ENCODE measurements around a stretch of chr19.

GRCh38 chr19:1503405-1503946 lies 9.3 kb downstream of the ADAMTSL5 start:
- PRO-cap, 6 experiments = no peak in any of the 6 experiments
- RAMPAGE, long total RNA, 2 experiments = no peak in any of the 2 experiments
- RRBS = 3% methylated on average over 8 of the region's 31 CpGs

GRCh38 chr19:1602914-1603268 lies 2.4 kb downstream of the UQCR11 start:
- PRO-cap, 6 experiments = peak in 1 of 6 experiments; most common minus-strand start chr19:1603187 (in 1)
- RAMPAGE, long total RNA, 2 experiments = no peak in any of the 2 experiments
- RRBS = no CpG with 5 or more reads among the region's 13 CpGs

DNA sequence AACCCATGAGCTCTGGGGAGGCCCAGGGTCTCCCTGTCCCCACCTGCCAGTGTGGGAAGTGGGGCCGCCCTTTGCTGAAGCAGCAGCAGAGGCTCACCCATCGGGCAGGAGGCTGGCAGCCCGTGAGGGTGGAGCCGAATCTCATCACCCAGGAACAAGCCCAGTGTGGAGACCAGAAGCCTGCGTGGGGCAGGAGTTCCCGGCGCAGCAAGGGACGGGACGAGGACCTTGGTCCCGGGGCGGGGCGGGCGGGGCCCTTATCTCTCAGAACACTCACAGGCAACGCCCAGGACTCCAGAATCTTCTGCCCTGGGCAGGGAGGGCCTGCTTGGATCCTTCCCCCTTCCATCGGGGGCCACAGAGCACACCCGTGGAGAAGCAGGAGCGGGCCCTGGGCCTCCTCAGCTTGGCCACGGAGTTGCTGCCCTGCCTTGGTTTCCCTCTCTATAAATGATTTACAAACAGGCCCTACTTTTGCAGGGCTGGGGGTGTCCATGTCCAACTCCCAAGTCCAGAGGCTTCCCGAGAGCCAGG lies 19.5 kb downstream of the TCF3 start:
- PRO-cap, 6 experiments = no peak in any of the 6 experiments
- RAMPAGE, long total RNA, 2 experiments = no peak in any of the 2 experiments
- RRBS = 83% methylated on average over 4 of the region's 19 CpGs

GRCh38 chr19:1727507-1728039 lies 25.7 kb upstream of the ONECUT3 start:
- PRO-cap, 6 experiments = no peak in any of the 6 experiments
- RAMPAGE, long total RNA, 2 experiments = no peak in any of the 2 experiments
- RRBS = no CpG with 5 or more reads among the region's 9 CpGs

DNA sequence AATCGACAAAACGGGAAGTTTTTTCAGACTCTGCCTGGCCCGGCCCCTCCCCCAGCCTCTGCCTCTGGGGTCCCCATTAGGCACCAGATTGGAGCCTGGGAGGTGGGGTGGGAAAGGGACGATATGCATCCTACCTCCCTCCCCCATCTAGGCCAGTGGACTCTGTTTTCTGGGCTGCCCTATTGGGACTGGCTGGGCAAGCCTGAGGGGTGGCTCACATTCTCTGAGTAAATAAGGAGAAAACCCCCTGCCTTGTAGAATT lies 16.5 kb downstream of the ONECUT3 start:
- PRO-cap, 6 experiments = no peak in any of the 6 experiments
- RAMPAGE, long total RNA, 2 experiments = no peak in any of the 2 experiments
- RRBS = 2% methylated on average over 2 of the region's 4 CpGs

DNA sequence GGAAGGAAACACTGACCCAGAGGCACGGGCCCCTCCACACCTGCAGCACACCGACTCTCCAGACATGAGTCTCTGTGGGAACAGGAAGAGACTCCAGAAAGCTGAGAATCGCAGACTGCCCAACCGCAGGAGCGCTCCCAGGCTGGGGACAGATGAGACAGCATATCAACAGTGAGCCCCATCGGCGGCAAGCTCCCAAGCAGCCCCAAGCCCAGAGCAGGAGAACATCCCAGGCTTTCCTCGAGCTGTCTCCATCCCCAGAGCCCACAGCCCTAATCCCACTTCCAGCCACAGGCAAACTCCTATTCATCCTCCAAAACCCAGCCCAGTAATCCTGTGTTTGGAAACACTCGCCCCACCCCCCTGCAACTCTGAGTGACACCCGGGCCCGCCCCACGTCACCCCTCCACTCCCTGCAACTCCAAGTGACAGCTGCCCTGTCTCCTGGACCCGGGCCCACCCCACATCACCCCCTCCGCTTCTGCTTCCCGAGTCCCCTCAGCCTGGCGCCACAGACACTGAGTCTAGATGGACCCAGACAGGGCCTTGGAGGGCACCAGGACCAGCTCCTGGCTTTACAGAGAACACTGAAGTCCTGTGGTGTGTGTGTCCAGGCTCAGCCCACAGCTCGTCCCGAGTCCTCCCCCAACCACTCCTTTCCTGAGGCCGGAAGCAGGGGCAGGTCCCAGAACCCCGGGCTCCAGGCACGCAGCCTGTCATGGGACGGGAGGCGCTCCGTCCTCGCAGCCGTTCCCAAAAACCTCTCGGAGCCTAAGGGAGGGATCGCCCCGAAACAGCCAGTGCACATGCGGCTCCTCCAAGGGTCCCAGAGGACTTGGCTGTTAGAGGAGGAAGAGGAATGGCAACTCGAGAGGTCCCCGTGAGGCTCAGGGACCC lies 7.8 kb downstream of the REXO1 start:
- PRO-cap, 6 experiments = peak in 6 of 6 experiments; most common plus-strand start position 688 of the sequence (in 6); most common minus-strand start position 589 of the sequence (in 6)
- RAMPAGE, long total RNA, 2 experiments = no peak in any of the 2 experiments
- RRBS = 46% methylated on average over 4 of the region's 32 CpGs

DNA sequence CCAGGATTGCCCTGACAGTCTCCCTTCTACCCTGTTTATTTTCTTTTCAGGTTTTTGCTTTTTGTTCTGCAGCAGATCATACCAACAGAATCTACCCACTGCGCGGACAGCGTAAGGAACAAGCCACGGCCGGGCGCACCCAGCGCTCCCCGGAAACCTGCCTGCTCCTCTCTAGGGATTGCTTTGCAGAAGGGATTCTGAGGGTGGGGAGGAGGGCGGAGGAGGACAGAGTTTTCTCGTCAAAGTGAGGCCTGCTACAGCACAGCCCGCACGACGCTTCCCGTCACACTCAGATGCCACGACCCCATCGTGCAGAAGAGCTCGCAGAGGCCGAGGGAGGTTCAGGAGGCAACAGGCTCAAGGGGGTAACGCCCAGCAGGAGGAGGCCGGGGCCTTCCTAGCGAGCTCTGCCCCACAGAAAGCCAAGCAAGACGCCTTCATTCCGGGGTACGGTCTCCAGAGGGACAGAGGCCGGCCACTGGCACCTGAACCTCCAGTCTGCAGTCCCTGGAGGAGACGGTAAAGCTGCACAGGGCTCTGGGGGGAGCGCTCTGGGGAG lies 7.0 kb downstream of the REXO1 start:
- PRO-cap, 6 experiments = no peak in any of the 6 experiments
- RAMPAGE, long total RNA, 2 experiments = no peak in any of the 2 experiments
- RRBS = 7% methylated on average over 4 of the region's 27 CpGs

- PRO-cap, 6 experiments = no peak in any of the 6 experiments
- RAMPAGE, long total RNA, 2 experiments = no peak in any of the 2 experiments
- RRBS = 100% methylated on average over 2 of the region's 25 CpGs
Measured at GRCh38 chr19:1871082-1871812, 7.9 kb upstream of the KLF16 start.

DNA sequence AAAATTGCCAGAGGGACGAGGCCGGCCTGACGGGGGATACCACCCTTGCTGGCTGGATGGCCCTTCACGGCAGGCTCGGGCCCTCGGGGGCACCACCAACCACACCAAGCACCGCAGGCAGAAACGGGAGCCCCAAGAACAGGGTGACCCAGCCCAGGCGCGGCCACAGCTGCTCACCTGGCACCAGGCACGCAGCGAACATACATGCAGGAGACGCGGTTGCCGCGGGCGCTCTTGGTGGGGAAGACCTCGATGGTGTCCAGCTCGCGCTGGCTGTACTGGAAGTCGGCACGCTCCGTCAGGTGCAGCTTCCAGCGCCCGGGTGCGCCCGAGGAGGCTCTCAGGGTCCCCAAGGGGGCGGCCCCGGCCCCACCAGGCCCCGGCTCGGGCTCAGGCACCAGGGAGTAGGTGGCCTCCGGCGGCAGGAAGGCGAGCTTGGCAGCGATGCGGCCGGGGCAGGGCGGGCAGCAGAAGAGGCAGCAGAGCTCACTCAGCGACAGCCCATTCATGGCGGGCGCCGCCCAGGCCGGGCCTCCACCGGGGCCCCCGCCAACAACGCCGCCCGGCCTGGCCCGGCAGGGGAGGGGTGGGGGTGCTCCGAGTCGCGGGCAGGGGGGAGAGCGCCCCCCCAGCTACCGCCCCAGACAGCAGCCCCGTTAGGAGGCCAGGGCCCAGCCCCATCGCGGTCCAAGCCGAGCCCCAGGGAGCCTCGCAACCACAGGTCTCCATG lies 4.1 kb downstream of the ABHD17A start:
- PRO-cap, 6 experiments = peak in 2 of 6 experiments; most common plus-strand start position 504 of the sequence (in 2)
- RAMPAGE, long total RNA, 2 experiments = no peak in any of the 2 experiments
- RRBS = no CpG with 5 or more reads among the region's 59 CpGs

- PRO-cap, 6 experiments = no peak in any of the 6 experiments
- RAMPAGE, long total RNA, 2 experiments = no peak in any of the 2 experiments
- RRBS = no CpG with 5 or more reads among the region's 11 CpGs
Measured at GRCh38 chr19:1904349-1905016, 716 bp upstream of the ADAT3 start.

DNA sequence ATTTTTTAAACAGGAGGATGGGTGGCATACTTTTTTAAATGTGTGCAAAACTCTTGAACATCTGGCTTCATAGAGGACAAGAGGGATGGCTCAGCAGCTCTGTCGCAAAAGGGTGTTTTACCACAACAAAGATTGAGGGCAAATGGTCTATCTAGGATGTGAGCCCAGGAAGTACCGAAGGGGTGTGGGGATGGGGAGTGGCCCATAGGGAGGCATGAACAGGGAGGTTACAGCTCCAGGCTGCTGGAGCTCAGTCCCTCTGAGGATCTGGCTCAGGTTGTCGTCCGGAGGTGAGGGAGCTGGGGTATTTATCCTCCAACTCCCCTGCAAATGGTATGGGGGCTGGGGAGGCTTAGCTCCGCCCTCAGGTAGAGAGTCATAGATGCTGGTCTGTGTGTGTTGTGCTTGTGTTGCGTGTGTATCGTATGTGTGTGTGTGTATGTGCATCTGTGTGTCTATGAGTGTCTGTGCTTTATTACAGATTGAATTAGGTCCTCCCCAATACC lies 13.2 kb upstream of the CSNK1G2 start:
- PRO-cap, 6 experiments = no peak in any of the 6 experiments
- RAMPAGE, long total RNA, 2 experiments = no peak in any of the 2 experiments
- RRBS = no CpG with 5 or more reads among the region's 7 CpGs

DNA sequence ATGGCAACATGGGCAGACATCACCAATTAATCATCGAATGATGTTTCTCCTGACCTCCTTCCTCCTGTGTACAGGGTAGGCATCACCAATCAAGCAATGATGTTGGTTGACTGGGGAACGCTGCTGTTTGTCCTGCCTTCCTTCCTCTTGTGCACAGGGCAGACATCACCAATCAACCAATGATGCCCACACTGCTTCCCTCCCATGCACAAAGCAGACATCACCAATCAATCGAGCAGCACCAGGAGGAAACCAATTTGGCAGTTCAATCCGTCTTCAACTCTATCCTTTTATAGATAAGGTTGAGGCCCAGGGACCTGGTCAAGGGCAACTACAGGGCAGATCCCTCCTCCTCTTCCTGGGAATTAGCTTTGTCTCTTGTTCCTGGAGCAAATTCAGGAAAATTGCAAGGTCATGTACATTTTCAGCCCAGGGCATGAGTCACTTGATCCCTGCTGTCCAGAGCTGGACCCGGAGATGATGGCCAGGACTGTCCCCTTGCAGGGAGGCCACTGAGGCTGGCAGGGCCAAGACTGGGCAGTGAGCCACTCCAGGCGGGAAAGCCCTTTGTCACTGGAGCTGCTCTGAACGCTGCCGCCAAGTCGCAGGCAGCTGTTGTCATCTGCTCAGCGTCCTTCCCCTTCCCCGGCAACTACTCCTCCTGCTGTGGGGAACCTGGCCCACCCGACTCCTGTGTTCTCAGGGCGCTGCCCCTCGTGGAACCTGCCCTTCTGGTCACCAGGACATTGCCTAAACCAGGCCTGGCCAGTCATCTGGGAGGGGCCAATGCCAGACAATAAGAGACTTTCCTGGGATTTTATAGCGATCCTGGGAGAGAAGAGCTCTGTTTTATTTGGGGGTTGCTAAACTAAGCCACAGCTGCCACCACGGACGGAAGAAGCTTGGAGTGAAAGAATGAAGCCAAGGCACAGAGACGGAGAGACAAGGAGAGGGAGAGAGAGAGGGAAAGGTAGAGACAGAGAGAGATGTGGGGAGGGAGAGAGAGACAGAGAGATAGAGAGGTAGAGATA lies 5.1 kb upstream of the CSNK1G2 start:
- PRO-cap, 6 experiments = no peak in any of the 6 experiments
- RAMPAGE, long total RNA, 2 experiments = no peak in any of the 2 experiments
- RRBS = no CpG with 5 or more reads among the region's 18 CpGs

- PRO-cap, 6 experiments = no peak in any of the 6 experiments
- RAMPAGE, long total RNA, 2 experiments = no peak in any of the 2 experiments
- RRBS = 75% methylated on average over 5 of the region's 20 CpGs
Measured at GRCh38 chr19:1956879-1957358, 15.9 kb downstream of the CSNK1G2 start.

DNA sequence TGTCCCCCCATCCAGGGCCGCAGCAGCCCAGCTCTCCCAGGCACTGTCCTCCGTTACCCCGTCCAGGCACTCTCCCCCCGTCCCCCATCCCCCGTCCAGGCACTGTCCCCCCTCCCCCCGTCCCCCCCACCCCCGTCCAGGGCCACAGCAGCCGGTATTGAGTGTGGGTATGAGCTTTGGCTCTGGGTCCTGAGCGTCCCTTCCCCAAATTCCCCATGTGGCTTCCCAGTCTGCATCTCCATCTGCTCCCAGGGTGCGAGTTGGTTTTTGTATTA lies 17.7 kb downstream of the CSNK1G2 start:
- PRO-cap, 6 experiments = no peak in any of the 6 experiments
- RAMPAGE, long total RNA, 2 experiments = no peak in any of the 2 experiments
- RRBS = no CpG with 5 or more reads among the region's 10 CpGs

- PRO-cap, 6 experiments = no peak in any of the 6 experiments
- RAMPAGE, long total RNA, 2 experiments = no peak in any of the 2 experiments
- RRBS = 48% methylated on average over 7 of the region's 47 CpGs
Measured at GRCh38 chr19:1992808-1993389, 22.6 kb downstream of the BTBD2 start.

GRCh38 chr19:2034663-2035345 lies 16.2 kb downstream of the MKNK2 start:
- PRO-cap, 6 experiments = no peak in any of the 6 experiments
- RAMPAGE, long total RNA, 2 experiments = no peak in any of the 2 experiments
- RRBS = no CpG with 5 or more reads among the region's 32 CpGs

DNA sequence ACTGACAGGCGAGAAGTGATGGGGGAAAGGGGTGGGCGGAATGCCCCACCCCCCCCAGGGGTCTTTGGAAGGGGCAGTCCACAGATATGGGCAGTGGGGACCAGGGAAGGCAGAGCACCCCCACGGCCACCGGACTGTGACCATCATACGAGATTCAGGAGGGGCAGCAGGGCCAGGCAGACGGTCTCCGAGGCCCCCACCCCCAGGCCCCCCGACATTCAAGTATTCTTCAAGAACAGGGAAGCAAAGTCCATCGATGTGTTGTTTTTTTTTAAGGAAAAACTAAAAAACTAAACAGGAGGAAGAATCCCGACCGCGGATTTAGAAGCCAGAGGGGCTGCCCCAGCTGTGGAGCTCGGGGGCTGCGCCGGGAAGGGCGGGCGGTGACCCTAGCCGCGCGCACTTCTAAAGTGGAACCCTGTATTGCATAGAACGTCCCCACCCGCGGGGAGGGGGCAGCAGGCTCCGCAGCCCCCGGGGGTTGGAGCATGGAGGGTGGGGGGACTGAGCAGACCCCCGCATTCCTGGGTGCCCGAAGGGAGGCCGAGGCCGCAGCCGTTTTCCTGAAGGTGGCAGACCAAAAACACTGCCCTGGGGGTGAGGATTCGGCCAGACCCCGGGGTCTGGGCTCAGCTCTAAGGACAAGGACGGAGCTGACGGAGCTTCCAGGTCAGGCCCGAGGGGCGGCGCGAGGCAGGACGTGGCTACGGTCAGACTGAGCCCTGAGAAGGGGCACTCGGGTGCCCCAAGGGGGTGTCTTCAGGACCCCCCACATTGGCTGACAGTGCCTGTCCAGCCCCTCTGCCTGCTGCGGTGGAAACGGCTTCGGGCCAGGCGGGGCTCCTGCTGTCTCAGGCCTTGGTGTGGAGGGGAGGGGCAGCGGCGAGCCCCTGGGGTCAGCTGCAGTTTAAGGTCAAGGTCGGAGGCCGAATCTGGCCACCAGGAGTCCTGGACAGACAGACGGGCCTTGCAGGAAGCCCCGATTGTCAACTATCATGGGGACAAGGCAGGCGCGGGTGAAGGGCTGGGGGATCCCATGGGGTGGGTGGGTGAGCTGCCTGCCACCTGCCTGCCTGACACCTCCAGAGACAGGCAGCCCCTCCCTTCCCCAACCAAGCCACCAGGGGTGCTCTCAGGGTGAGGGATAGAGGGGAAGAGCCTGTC lies 12.7 kb downstream of the MKNK2 start:
- PRO-cap, 6 experiments = peak in 1 of 6 experiments; most common minus-strand start position 906 of the sequence (in 1)
- RAMPAGE, long total RNA, 2 experiments = no peak in any of the 2 experiments
- RRBS = 91% methylated on average over 10 of the region's 53 CpGs

GRCh38 chr19:2049398-2050518 lies 1.3 kb downstream of the MKNK2 start:
- PRO-cap, 6 experiments = peak in 4 of 6 experiments; most common plus-strand start chr19:2049964 (in 2); most common minus-strand start chr19:2049566 (in 2)
- RAMPAGE, long total RNA, 2 experiments = no peak in any of the 2 experiments
- RRBS = 2% methylated on average over 7 of the region's 28 CpGs

- PRO-cap, 6 experiments = peak in 1 of 6 experiments; most common plus-strand start chr19:2052082 (in 1); most common minus-strand start chr19:2051817 (in 1)
- RAMPAGE, long total RNA, 2 experiments = no peak in any of the 2 experiments
- RRBS = no CpG with 5 or more reads among the region's 20 CpGs
Measured at GRCh38 chr19:2051711-2052829, 1.0 kb upstream of the MKNK2 start.

DNA sequence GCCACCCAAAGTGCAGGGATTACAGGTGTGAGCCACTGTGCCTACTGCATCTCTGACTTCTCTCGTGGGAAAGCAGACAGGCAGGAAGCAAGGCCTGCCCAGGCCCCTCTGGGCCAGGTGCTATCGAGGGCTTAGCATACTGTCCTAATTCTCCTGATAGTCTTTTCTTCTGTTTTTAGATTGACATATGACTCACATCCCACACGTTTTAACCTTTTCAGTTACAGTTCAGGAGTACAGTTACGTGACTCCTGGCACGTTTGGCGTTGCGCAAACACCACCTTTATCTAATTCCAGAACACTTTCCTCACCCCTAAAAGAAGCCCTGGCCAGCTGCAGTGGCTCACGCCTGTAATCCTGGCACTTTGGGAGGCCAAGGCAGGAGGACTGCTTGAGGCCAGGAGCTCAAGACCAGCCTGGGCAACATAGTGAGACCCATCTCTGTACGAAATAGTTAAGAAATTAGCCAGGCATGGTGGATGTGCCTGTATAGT lies 9.0 kb downstream of the MOB3A start:
- PRO-cap, 6 experiments = no peak in any of the 6 experiments
- RAMPAGE, long total RNA, 2 experiments = no peak in any of the 2 experiments
- RRBS = no CpG with 5 or more reads among the region's 9 CpGs